ENCODE measurements around the genes ZG16 and ZNF771.

- PRO-cap = unidirectional peak, plus-strand start at chr16:29600350
- RAMPAGE, long total RNA, 3 experiments = no peak in any of the 3 experiments
Measured at GRCh38 chr16:29599965-29601195, 62.7 kb upstream of the SPN start.

DNA sequence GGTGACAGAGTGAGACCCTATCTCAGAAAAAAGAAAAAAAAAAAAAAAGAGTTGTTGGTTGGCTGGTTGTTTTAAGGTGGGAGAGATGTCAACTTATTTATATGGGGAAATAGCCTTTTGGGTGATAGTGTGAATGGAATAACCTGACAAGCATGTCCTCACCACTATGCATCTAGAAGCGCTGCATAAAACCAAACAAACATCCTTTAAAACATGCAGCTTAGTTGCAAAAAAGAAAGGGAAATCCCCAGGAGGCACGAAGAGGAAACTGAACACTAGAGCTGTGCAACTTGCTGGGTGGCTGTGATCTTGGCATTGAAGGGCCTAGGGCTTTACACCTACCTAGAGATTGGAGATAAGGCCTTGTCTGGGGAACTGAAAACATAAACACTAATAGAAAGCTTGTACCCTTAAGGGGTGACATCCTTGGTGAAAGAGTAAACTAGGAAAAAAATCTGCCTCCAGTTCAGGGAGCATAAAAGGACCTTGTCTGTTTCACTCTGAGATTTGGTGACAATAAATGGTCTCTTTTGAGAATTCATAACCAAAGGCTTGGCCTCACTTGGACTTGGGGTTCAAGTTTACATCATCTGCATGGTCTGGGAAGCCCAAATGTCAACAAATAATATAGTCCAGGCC lies 7.2 kb downstream of the C16orf54 start:
- PRO-cap = no peak
- RAMPAGE, long total RNA, 3 experiments = no peak in any of the 3 experiments

- PRO-cap = no peak
- RAMPAGE, long total RNA, 3 experiments = no peak in any of the 3 experiments
Measured at GRCh38 chr16:29747802-29748285, 2.1 kb upstream of the C16orf54 start.

GRCh38 chr16:29760454-29761070 lies 14.8 kb upstream of the C16orf54 start:
- PRO-cap = no peak
- RAMPAGE, long total RNA, 3 experiments = no peak in any of the 3 experiments

DNA sequence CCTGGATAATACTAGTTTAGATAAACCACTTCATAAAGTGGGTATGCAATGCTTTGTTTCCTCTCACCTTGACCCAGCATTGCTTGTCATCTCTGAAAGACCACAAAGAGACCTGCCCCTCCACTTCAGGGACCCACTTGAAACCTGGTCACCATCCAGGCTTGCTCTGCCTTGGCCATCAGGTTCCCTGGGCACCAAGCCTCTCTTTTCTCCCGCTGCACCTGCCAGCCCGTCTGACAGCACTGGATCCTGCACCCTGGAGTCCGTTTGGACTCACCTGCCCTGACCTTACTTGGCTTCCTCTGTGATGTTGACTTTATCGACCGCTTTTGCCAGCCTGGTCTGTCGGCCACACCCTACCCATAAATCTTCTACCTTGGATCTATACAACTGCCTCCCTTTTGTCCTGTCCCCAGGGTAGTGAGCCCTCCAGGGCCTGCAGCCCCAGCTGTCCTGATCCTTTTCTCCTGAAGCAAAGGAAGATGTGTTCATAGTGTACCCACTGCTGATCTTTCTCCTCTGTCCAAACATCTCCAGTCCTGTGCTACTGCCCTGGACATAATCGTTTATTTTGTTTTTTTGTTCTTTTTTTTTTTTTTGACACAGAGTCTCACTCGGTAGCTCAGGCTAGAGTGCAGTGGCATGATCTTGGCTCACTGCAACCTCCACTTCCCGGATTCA lies 12.6 kb upstream of the ZG16 start:
- PRO-cap = no peak
- RAMPAGE, long total RNA, 3 experiments = no peak in any of the 3 experiments

DNA sequence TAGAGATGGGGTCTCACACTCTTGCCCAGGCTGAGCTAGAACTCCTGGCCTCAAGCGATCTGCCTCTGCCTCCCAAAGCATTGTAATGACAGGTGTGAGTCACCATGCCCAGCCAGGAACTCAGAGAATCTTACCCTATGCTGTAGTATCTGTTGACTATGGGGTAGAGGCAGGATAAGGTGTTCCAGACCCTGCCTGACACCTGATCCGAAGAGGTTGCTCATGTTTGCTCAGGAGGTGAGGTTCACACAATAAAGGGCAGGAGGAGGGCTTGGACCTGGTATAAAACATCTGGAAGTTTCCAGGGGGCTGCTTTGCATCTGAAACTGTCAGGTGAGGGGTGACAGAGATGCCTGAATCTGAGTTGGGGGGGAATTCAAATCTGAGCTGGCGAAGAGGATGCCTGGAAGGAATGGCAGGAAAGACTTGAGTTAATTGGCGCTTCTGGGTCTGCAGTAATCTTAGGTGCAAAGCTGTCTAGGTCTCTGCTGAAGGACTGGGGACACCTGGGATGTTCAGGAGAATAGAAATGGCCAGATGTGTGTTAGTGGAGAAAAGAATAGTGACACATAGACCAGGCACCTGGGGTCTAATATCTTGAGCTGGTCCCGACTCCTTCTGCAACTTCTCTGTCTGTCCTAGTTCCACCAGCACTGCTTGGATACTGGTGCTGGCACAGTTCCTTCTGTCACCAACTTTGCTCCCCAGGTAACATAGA lies at the start of gene ZG16:
ZG16 (plus strand) TSS at position 283 of the 718 bp plus-strand sequence.
- PRO-cap = no peak
- RAMPAGE, long total RNA, 3 experiments = no peak in any of the 3 experiments

DNA sequence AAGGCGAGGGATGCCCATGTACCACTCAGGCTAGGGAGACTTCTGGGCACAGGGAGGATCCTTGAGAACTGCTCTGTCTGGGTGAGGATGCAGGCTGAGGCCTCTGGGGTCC lies 2.3 kb upstream of the PRRT2 start:
- PRO-cap = no peak
- RAMPAGE, long total RNA, 3 experiments = no peak in any of the 3 experiments

DNA sequence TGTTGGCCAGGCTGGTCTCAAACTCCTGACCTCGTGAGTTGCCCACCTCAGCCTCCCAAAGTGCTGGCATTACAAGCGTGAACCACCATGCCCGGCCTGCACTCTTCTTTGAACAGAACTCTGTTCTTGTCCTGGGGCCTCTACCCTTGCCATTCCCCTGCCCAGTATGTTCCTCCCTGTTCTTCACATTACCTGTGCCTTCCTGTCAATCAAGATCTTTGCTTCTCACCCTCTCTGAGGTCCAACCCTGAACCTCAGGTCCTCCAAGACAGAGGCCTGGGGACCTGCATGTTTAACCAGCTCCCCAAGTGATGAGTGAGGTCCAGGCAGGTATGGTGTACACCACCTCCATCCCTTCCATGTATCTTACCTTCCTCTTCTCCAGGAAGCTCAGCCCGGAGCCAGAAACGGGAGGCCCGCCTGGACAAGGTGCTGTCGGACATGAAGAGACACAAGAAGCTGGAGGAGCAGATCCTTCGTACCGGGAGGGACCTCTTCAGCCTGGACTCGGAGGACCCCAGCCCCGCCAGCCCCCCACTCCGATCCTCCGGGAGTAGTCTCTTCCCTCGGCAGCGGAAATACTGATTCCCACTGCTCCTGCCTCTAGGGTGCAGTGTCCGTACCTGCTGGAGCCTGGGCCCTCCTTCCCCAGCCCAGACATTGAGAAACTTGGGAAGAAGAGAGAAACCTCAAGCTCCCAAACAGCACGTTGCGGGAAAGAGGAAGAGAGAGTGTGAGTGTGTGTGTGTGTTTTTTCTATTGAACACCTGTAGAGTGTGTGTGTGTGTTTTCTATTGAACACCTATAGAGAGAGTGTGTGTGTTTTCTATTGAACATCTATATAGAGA lies 868 bp upstream of the MVP start:
- PRO-cap = no peak
- RAMPAGE, long total RNA, 3 experiments = no peak in any of the 3 experiments

- PRO-cap = no peak
- RAMPAGE, long total RNA, 3 experiments = no peak in any of the 3 experiments
Measured at GRCh38 chr16:29847016-29847579, 15.9 kb downstream of the CDIPT start.

- PRO-cap = no peak
- RAMPAGE, long total RNA, 3 experiments = no peak in any of the 3 experiments
Measured at GRCh38 chr16:29910398-29911481, 10.5 kb downstream of the ASPHD1 start.

- PRO-cap = no peak
- RAMPAGE, long total RNA, 3 experiments = no peak in any of the 3 experiments
Measured at GRCh38 chr16:29922982-29923472, 3.0 kb downstream of the KCTD13 start.

- PRO-cap = no peak
- RAMPAGE, long total RNA, 3 experiments = no peak in any of the 3 experiments
Measured at GRCh38 chr16:30004657-30005080, 6.2 kb downstream of the DOC2A start.

GRCh38 chr16:30029812-30030351 lies 1.2 kb downstream of the TLCD3B start:
- PRO-cap = no peak
- RAMPAGE, long total RNA, 3 experiments = no peak in any of the 3 experiments

- PRO-cap = bidirectional peak, plus-strand start at chr16:30066120, minus-strand start at chr16:30066055
- RAMPAGE, long total RNA, 3 experiments = no peak in any of the 3 experiments
Measured at GRCh38 chr16:30065921-30066247, 324 bp downstream of the ALDOA start.

DNA sequence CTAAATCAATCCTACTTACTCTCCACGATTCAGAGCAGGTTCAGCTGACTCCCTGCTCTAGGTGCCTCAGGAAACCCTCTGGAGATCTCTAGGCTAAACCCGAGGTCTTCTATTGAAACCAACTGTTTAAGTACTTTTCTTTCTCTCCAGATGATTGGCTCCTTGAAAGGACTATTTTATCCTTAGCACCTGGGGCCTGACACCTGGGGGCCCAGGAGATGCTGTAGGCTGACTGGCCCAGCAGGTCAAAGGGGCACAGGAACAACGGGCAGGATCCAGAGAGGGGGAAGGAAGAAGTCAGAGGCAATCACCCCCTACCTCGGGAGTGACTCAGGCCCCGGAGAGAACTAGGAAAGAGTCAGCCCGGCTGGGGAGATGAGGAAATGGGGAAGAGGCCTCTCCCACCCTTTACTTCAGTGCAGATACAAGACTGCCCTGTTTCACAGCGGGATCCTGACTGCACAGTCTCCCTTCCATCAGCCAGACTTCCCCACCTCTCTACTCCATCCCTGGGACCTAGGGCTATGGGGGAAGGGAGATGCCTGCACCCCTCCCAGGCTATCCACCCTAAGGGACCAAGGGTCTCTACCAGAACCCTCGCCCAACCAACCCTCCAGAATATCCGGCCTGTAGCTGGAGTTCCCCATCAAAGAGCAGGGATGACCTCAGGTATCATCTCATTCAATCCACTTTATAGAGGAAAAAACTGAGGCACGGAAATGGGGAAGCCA lies 1.9 kb downstream of the TBC1D10B start:
- PRO-cap = unidirectional peak, plus-strand start at position 438 of the sequence
- RAMPAGE, long total RNA, 3 experiments = no peak in any of the 3 experiments

- PRO-cap = no peak
- RAMPAGE, long total RNA, 3 experiments = no peak in any of the 3 experiments
Measured at GRCh38 chr16:30395665-30395848, 337 bp downstream of the ZNF48 start.

DNA sequence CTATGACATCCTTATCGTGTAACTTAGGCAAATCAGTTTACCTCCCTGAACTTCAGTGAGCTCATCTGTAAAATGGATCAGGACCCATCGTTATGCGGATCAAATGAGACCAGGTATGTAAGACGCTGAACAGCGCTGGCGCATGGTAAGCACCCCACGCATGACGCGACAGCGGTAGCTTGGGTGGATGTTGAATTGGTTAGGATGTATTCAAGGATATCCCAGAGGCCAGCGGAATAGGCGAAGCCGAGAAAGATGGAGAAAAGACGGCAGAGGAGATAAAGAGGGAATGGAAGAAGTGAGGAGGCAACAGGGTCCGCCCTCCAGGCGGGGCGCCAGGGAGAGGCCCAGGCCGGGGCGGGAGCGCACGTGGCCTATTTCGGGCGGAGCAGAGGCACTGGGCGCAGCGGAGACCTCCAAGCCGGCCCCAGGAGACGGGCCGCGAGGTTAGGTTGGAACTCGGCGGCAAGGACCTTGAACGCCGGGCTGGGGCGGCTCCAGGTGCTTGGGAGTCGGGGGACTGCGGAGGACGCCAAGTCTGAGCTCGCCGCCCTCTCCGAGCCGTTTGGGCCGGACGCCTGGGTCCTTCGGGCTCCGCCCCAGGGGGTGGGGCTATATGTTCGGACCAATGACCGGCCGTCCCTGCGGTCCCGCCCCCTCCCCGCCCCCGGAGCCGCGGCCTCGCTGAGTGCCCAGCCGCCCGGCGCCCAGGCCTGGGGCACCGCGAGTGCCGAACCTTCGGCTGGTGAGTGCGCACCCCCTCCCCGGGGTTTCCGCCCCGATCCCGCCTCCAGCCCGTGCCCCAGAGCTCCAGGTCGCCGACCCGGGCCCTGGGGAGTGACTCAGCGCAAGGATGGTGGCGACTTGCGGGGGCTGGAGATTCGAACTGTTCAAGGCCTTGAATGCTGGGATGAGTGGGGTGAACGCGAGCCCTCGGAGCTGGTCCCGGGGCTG lies at the start of gene ZNF771:
ZNF771 (plus strand) TSS at position 687 of the 954 bp plus-strand sequence.
- PRO-cap = unidirectional peak, plus-strand start at position 378 of the sequence; bidirectional peak, plus-strand start at position 710 of the sequence, minus-strand start at position 567 of the sequence
- RAMPAGE, long total RNA, 3 experiments = start-site peak on the plus strand in 3 of 3 experiments, centred at positions 683 to 697 of the sequence, 60 to 98 reads per replicate

DNA sequence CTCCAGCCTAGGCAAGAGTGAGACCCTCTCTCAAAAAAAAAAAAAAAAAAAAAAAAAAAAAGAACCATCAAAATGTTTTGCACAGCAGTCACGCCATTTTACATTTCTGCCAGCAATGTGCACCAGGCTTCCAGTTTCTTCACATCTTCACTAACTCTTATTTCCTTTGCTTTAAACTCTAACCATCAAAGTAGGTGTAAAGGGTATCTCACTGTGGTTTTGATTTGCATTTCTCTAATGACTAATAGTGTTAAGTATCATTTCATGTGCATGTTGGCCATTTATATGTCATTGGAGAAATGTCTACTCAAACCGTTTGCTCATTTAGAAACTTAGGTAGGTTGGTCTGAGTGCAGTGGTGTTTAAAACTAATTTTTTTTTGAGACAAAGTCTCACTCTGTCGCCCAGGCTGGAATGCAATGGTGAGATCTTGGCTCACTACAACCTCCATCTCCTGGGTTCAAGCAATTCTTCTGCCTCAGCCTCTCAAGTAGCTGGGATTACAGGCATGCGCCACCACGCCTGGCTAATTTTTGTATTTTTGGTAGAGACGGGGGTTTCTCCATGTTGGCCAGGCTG lies 1.5 kb upstream of the ITGAL start:
- PRO-cap = no peak
- RAMPAGE, long total RNA, 3 experiments = no peak in any of the 3 experiments

- PRO-cap = no peak
- RAMPAGE, long total RNA, 3 experiments = start-site peak on the minus strand in 1 of 3 experiments, at chr16:30499548-30499573 at its widest, 10 reads per replicate
Measured at GRCh38 chr16:30499320-30499885, 26.9 kb downstream of the ITGAL start.

GRCh38 chr16:30521669-30522287 lies 4.6 kb downstream of the ZNF768 start:
- PRO-cap = no peak
- RAMPAGE, long total RNA, 3 experiments = no peak in any of the 3 experiments